Epithelial cell of alveolus of lung (primary cell): ENCODE measurements around a stretch of chr5.

GRCh38 chr5:142215892-142216953, 107.6 kb downstream of the NDFIP1 start:
- RAMPAGE, long total RNA = no peak
- RRBS = no CpG with 5 or more reads among the region's 17 CpGs

- RAMPAGE, long total RNA = no peak
- RRBS = no CpG with 5 or more reads among the region's 20 CpGs
These were observed 1.8 kb downstream of the SPRY4 start for GRCh38 chr5:142322525-142323824.

DNA sequence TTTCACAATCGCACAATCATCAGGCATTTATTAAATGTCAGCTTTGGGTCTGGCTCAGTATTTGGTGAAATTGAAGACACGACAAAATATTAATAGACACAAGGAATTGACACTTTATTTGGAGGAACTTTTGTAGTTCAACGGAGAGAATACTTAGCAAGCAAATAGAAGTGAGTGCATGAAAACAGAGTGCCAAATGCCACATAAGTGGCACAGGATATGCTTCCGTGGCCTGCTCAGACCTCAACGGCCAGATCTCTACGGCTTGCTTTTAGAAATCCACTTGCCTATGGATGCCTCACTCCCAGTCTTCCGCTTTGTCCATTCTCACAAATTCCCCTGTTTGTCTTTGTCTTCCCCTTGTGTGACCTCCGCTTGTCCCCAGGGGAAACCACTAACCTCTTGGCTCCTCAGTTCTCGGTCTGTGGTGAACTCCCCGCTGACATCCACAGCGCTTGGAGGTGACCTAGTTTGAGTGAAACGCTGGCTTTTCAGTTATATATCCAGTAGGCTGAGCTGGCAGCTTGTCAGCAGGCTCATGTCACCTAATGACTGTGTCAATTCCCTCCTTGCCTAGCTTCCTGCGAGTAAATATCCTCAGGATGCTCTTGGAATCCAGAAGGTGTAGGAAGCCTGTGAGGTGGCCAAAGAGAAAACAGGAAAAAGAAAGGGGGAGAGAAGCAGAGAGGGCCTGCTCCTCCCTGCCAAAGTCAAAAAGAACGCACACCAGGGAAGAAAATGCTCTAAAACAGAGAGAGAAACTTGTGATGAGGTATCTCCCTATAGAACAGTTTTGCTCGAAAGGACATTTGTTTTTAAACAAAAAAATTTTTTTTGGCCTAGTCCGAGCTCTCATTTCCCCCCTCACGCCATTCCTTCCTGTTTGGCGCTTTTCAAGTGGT, 101.4 kb upstream of the SPRY4 start:
- RAMPAGE, long total RNA = no peak
- RRBS = no CpG with 5 or more reads among the region's 18 CpGs

DNA sequence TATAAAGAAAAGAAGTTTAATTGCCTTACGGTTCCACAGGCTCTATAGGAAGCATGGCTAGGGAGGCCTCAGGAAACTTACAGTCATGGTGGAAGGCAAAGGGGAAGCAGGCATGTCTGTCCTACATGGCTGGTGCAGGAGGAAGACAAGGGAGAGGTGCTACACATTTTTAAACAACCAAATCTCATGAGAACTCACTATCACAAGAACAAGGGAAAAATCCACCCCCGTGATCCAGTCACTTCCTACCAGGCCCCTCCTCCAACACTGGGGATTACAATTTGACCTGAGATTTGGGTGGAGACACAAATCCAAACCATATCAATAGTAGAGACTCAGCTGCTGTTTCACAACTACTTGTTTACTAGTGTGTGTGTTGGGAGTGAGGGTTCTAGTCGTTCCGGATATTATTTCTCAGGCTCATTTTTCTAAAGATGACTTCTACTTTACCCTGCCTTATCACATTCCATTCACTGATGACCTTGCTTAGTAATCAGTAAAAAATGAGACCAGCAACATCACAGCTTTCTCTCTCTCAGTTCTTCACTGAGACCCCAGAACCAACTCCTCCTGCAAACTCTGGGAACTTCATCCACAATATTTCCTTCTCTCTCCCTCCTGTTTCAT, 121.3 kb upstream of the SPRY4 start:
- RAMPAGE, long total RNA = no peak
- RRBS = no CpG with 5 or more reads among the region's 4 CpGs

- RAMPAGE, long total RNA = no peak
- RRBS = no CpG with 5 or more reads among the region's 7 CpGs
These were observed 31.1 kb upstream of the FGF1 start for GRCh38 chr5:142716923-142717506.

DNA sequence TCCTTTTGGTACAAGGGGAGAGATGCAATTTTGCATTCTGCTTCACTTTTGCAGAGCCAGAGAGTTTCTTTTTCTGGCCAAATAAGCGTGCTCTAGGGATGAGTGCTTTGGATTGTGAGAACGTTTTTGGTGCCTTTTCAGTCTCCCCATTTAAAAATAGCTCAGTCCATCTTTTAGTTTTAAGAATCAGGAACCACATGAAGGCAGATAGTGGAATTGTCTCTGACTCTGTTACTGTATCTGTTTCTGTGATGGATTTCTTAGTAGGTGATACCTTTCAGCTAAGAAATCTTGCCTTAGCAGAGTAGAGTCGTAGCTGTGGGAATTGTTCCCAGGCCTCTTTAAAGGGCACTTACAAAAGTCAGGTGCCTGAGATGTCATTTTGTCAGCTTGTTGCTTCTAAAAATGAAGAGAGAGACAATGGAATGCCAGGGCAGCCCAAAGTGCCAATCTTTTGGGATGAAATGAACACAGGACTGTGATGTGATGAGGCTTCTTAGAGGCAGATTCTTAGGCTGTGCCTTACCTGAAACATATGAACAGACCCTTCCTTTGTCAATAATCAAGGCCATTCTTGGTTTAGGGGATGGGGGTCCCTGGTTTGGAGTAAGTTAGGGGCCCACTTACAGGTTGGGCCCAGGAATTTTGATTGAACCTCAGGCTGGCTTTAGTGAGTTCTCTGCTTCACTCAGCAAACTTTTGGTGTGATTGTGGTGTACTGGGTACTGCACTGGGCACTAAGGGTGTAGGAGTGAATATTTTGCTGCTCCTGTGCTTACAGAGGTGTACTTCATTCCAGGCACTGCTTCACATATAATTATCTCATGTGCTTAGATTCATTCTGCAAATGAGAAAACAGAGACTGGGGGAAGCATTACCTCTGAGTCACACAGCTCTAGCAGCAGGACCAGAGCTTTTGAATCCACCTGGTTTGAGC, 1.9 kb downstream of the ARHGAP26 start:
- RAMPAGE, long total RNA = no peak
- RRBS = no CpG with 5 or more reads among the region's 3 CpGs

DNA sequence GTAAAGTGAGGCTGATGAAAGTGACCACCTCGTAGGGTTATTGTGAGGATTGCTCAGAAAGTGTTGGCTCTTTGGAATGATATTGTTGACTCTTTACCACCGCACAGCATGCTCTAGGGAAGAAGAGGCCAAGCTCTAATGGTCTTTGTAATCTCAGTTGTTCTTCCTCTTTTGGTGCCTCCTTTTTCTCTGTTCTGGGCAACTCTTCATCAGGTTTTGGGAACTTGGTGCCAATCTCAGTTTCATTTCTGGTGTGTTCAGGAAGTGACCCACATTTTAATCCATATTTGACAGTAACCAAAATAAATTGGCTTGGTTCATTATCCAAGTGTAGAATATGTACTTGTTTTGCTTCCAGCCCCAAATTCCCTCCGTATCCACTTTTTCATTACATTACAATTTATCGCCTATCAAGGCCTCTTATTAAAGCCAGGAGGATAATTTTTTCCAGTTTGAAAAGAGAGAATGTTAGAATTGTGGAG, 25.1 kb downstream of the ARHGAP26 start:
- RAMPAGE, long total RNA = no peak
- RRBS = no CpG with 5 or more reads among the region's 4 CpGs

- RAMPAGE, long total RNA = no peak
- RRBS = 67% methylated on average over 1 of the region's 6 CpGs
These were observed 43.9 kb downstream of the ARHGAP26 start for GRCh38 chr5:142813794-142814723.

- RAMPAGE, long total RNA = no peak
- RRBS = no CpG with 5 or more reads among the region's 6 CpGs
These were observed 69.6 kb downstream of the ARHGAP26 start for GRCh38 chr5:142839690-142840237.

DNA sequence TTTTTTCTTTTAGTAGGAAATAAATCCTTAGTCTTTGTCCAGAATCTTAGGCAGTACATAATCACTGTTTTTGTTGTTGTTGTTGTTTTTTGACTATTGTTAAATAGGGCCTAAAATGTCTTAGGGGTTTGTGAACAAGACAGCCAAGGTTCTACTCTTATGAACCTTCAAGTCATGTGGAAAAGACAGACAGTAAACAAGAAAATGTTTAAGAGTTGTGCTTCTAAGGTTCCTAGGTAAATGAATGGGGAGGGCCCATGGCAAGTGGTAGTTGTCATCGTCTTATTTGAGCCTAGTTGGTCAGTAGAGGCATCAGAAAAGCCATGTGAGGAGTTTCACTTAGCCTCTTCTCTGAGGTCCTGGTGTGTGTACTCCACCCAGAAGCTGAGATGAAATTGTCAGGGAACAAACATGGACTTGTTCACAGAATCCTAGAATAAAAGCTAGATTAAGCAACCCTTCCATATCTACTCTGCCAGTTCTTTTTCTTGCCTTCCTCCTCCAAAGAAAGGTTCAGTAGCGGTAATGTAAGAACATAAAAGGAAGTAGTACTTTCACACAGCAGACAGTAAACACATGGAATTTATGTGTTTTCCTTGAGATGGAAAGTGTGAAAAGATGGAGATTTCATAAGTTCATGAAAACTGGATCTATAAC, 70.3 kb downstream of the ARHGAP26 start:
- RAMPAGE, long total RNA = no peak
- RRBS = no CpG with 5 or more reads among the region's 2 CpGs

GRCh38 chr5:142845053-142846033, 75.2 kb downstream of the ARHGAP26 start:
- RAMPAGE, long total RNA = no peak
- RRBS = no CpG with 5 or more reads among the region's 8 CpGs

GRCh38 chr5:142929493-142930495, 159.6 kb downstream of the ARHGAP26 start:
- RAMPAGE, long total RNA = no peak
- RRBS = no CpG with 5 or more reads among the region's 5 CpGs

- RAMPAGE, long total RNA = no peak
- RRBS = no CpG with 5 or more reads among the region's 10 CpGs
These were observed 187.3 kb downstream of the ARHGAP26 start for GRCh38 chr5:142957281-142958134.

DNA sequence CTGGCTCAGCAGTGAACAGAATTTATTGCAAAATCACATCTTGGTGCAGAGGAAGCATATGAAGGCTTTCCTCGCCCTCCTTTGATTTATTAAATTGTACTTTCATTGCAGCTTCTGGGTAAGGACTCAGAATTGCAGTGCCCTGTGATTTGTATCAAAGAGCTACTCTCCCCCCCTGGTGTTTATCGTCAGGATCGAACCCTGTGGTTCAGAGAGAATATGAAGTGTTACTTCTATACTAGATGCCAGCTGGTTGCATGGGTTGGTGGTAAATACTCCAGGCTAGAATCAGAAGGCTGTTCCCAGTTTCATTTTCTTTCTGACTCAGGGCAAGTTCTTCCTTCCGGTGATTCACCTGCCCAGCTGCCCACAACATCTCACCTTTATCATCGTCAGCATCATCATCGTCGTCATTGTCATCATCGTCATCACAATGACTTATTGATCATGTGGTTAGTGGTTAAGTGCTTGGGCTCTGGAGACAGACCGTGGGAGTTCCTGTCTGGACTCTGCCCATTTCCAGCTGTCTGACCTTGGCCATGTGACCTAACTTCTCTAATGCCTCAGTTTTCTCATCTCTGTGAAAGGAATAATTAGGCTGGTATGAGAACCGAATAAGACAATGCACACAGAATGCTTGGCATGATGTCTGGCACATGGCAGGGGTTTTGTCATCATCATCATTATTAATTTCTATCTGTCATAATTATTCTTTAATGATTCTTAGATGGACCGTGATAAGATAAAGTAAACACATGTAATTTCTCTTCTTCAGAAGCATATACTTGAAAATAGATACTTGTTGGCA, 238.9 kb downstream of the ARHGAP26 start:
- RAMPAGE, long total RNA = no peak
- RRBS = no CpG with 5 or more reads among the region's 11 CpGs

DNA sequence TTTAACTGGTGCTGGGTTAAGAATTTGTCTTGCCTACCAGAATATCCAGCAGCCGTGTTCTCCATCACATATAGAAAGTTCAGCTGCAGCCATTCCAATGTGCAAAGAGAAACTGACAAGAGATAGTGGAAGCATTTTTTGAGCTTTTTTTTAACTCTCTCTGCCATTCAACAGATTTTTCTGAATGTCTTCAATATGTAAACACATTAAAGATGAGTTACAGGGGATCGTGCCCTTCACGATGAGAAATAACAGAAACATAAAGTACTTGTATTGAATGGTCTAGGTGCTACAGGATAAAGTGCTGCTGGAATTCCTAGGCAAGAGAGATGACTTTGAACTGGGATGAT, 235.8 kb downstream of the NR3C1 start:
- RAMPAGE, long total RNA = no peak
- RRBS = no CpG with 5 or more reads among the region's 3 CpGs

GRCh38 chr5:143404179-143404642, 725 bp upstream of the NR3C1 start:
- RAMPAGE, long total RNA = no peak
- RRBS = 1% methylated on average over 26 of the region's 55 CpGs

- RAMPAGE, long total RNA = no peak
- RRBS = no CpG with 5 or more reads among the region's 6 CpGs
These were observed 31.0 kb upstream of the NR3C1 start for GRCh38 chr5:143434424-143434996.

DNA sequence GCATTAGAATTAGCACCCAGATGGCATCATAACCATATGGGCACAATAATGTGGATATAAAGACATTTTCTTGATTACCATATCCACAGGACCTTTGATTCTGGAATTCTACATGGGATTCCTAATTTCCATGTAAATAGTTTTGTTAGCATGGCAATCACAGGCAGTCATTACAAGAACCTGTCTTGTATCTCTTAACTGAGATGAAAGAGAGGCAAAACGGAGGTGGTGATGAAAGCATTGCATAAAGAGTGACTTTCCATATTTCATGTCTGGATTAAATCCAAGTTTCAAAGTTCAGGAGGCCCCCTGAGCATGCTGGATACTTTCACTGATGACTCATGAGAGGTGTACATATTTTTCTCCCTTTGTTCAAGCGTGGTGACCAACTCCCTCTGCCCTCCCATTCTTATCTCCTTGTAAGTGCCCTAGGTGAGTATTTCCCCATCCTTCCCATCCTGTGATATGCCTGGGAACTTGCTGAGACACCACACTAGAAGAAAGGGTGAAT, 192.7 kb upstream of the NR3C1 start:
- RAMPAGE, long total RNA = no peak
- RRBS = no CpG with 5 or more reads among the region's 2 CpGs

- RAMPAGE, long total RNA = no peak
- RRBS = no CpG with 5 or more reads among the region's 3 CpGs
These were observed 75.2 kb downstream of the HMHB1 start for GRCh38 chr5:143887103-143887648.

DNA sequence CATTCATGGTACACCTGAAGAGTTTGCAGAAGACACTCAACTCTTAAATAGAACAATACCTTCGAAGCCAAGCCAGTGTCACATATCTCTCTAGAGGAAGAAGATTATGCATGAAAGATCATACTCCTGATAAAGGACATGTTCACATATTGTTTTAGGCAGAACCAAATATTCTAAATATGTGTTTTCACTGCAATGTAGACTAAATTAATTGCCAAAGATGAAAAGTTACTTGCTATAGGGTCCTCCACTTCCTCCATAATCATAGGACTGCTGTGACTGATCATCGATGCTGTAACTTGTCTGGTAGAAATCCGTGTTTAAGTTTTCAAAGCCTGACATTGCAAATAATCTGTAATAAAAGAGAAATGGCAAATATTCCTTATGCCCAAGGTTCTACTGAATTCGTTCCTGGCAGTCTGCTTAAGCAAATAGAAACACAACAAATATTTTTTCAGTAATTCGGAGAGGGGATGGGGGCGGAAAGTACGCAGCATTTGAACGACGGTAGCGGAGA, 787 bp downstream of the YIPF5 start:
- RAMPAGE, long total RNA = no peak
- RRBS = no CpG with 5 or more reads among the region's 10 CpGs